ENCODE results near the gene IL17RD.

- CAGE, long polyA plus RNA = no peak
- RRBS = no CpG with 5 or more reads among the region's 25 CpGs
These were observed 88.6 kb upstream of the CACNA2D3 start for GRCh38 chr3:54033634-54034303.

GRCh38 chr3:54243469-54244011 lies 121.2 kb downstream of the CACNA2D3 start:
- CAGE, long polyA plus RNA = no peak
- RRBS = no CpG with 5 or more reads among the region's 8 CpGs

GRCh38 chr3:54660521-54661291 lies 267.2 kb downstream of the LRTM1 start:
- CAGE, long polyA plus RNA = no peak
- RRBS = no CpG with 5 or more reads among the region's 10 CpGs

- CAGE, long polyA plus RNA = no peak
- RRBS = 14% methylated on average over 1 of the region's 24 CpGs
These were observed 4.2 kb downstream of the WNT5A start for GRCh38 chr3:55482905-55483207.

GRCh38 chr3:55484079-55484679 lies 2.9 kb downstream of the WNT5A start:
- CAGE, long polyA plus RNA = no peak
- RRBS = no CpG with 5 or more reads among the region's 24 CpGs

DNA sequence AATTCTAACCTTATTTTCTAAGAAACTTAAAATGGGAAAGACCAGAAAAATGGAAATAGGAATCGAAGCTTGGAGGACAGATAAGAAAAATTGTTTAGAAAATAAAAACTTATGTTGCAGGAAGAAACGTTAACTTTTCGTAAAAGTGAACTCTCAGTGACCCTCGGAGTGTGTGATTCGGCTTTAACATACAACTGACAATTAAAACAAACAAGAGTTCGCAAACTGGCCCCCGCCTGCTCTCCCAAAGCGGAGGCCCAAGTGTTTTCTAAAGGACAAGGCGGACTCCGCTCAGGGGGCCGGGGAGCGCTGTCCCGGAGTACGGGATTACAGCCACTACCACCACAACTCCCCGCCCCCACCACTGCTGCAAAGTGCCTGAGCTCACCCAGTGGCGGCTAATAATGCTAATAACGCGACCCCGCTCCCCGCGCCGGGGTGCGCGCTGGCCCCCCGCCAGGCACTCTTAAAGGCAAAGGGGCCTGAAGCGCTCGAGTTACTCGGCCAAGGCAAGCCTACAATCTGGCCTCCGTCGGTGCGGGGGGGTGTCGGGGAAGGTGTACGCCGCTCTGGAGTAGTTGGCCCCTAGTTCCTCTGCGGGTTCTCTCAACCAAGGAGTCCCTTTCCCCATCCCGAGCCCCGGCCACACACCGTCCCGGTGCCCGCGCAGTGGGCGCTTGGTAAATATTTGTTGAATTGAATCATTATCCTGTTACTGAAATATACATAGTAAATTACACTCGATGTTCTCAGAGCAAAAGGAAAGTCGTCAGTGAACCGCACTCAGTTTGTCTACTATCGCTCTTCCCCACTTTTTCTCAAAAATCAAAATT lies 972 bp downstream of the WNT5A start:
- CAGE, long polyA plus RNA = no peak
- RRBS = 0% methylated on average over 6 of the region's 46 CpGs

GRCh38 chr3:55487767-55488758 lies 957 bp upstream of the WNT5A start:
- CAGE, long polyA plus RNA = no peak
- RRBS = 2% methylated on average over 16 of the region's 79 CpGs

DNA sequence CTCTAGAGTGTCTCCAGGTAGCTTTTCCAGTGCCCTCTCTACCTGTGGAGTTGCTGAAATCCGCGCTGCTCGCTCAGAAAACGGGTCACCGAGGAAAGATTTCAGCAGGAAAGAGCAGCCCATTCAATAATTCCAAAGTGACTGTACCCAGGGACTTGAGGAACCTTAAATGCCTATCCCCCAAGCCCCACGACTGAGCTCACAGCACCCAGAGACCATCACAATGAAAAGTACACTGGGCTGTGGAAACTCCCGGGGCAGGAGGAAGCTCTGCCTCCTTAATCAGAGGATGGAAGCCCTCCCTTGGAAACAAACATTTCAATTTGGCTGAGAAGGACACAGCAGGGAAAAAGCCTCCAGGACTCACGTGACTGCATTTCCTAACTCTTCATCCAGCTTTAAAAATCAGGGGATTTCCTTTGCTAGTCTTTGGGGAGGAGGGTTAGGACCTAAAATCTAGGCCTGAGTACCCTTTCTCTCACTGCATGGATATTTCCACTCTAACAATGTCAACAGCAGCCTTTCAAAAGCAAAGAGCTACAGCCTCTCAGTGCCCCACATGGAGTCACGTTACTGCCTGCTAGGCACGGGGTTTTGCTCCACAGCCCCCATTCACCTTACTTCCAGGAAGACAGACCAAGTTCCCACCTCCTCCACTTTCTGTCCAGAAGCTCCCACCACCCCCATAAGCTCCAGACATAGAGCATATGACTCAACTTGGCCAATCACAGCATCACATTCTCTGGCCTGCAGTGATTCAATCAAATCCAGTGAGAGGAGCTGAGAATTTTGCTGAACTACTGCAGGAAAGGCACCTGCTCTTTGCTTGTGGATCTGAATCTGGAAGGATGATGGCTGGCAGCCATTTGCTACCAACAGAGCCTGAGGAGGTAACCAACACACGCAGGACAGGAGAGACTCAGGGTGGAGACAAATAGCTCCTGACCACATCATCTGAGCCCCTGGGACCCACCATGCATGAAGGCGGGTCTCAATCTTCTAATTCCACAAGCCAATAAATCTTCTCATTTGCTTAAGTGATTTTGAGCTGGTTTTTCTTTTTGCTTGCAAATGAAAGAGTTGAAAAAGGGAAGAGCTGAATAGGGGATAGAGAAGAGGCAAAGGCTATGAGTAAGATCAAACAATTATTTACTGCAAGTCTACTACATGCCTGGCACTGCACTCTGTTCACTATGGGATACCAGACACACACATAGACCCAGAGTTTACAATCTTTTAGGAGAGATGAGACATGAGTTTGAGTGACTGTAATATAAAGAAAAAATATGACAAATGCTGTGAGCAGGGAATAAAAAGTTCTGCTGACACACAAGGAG lies 69.1 kb upstream of the WNT5A start:
- CAGE, long polyA plus RNA = no peak
- RRBS = no CpG with 5 or more reads among the region's 12 CpGs

- CAGE, long polyA plus RNA = no peak
- RRBS = no CpG with 5 or more reads among the region's 1 CpG
These were observed 60.3 kb downstream of the TASOR start for GRCh38 chr3:56622629-56623271.

DNA sequence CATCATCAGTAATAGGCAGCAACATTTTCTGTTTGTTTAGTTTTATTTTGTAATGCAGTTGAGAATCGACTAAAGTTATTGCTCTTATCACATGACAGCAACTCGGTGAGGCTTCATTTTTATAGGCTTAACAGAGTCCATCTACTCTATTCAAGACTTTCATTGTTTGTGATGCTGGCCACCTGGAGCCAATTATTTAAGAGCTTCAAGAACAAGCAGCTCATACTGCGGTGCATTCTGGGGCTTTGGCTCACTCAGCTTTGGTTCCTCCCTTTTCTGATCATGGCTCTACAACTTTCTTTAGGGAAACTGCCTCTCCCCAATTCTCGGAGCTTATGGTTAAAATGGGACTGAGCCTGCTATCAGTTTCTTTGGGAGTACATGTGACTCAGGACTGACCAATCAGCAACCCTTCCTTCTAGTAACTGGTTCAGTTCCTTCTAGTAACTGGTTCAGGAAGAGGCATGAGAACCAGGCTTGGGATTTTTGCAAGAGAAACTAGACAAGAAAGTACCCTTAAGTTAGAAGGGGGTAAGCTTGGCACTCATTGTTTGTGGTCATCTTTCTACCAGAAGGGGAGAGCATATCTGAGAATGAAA lies 23.9 kb upstream of the ARHGEF3 start:
- CAGE, long polyA plus RNA = no peak
- RRBS = no CpG with 5 or more reads among the region's 4 CpGs

GRCh38 chr3:56921895-56922675 lies 120.3 kb upstream of the ARHGEF3 start:
- CAGE, long polyA plus RNA = no peak
- RRBS = no CpG with 5 or more reads among the region's 7 CpGs

DNA sequence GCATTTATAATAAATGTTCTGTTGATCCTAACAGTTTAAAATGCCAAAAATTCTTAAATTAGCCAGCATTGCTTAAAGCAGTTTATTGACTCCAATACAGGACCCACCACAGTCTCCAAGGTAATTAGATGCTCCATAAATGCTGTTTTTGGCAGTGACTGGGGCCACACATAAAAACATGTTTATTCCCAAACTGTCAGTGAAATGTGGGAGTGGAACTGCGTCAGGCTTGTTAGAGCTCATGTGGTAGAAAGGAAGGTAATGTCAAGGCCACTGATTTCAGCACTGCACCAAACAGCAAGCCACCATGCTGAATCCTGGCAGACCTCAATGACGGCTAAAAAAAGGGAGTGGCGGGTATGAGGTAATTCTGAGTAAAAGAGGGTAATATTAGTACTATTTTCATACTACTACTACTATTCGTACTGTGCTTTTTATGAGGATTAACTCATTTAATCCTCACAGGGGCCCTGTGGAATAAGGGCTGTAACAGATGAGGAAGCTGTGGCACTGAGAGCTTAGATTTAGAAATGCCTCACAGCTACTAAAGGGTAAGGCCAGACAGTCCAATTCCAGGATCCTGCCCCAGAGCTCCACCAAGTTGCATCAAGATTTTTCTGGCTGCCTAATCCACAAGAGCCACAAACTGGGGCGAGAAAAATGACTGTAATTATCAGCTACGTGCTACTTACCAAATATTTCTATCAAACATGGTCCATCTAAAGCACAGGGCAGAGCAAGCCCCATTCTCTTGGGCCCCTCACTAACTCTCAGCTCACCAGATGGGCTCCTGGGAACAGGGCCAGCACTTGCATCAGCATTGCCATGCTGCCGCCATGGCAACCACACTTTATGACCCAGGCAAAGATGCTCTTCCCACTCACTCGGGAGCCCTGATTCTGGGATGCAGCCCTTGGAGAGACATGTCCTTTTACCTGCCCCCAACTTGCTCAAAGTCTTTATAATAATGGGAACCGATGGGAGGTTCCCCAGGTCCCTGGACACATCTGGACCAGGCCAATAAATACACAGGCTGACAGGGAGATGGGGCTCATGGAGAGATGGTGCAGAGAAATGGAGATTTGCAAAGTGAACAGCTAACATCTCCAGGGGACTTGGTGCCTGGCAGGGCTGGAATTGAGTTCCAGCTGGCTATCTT lies 83.5 kb upstream of the SPATA12 start:
- CAGE, long polyA plus RNA = no peak
- RRBS = no CpG with 5 or more reads among the region's 9 CpGs

- CAGE, long polyA plus RNA = no peak
- RRBS = no CpG with 5 or more reads among the region's 12 CpGs
These were observed 53.1 kb upstream of the SPATA12 start for GRCh38 chr3:57007208-57007975.

- CAGE, long polyA plus RNA = no peak
- RRBS = no CpG with 5 or more reads among the region's 12 CpGs
These were observed 1.6 kb downstream of the SPATA12 start for GRCh38 chr3:57061886-57062698.

- CAGE, long polyA plus RNA = no peak
- RRBS = no CpG with 5 or more reads among the region's 16 CpGs
These were observed 13.0 kb downstream of the IL17RD start for GRCh38 chr3:57151940-57152741.

- CAGE, long polyA plus RNA = no peak
- RRBS = 3% methylated on average over 20 of the region's 93 CpGs
These were observed at the start of gene IL17RD for GRCh38 chr3:57164740-57165757. TSS of gene IL17RD (minus strand) at chr3:57165353.

DNA sequence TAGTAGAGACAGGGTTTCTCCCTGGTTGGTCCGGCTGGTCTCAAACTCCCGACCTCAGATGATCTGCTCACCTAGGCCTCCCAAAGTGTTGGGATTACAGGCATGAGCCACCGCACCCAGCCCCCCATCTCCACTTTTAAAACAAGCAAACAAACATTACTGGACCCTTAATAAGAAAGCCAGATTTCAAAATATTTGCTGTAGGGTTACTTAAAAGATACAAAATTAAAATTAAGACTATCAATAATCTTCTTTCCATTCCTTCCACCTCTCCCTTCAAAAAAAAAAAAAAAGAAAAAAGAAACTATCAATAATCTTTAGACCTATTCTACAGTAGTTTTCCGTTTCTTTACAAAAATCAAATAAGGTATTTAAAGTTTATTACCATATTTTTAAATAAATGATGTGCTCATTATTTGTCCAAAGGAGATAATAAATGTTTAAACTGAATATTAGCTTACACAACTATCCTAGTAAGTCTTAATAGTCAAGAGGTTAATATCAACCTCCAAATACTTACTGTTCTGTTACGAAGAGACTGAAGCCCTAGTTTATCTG lies 19.0 kb downstream of the PDE12 start:
- CAGE, long polyA plus RNA = no peak
- RRBS = no CpG with 5 or more reads among the region's 5 CpGs

GRCh38 chr3:57709580-57709971 lies 16.7 kb upstream of the DENND6A start:
- CAGE, long polyA plus RNA = no peak
- RRBS = no CpG with 5 or more reads among the region's 2 CpGs

GRCh38 chr3:57814969-57815462 lies 58.9 kb downstream of the SLMAP start:
- CAGE, long polyA plus RNA = no peak
- RRBS = no CpG with 5 or more reads among the region's 6 CpGs

DNA sequence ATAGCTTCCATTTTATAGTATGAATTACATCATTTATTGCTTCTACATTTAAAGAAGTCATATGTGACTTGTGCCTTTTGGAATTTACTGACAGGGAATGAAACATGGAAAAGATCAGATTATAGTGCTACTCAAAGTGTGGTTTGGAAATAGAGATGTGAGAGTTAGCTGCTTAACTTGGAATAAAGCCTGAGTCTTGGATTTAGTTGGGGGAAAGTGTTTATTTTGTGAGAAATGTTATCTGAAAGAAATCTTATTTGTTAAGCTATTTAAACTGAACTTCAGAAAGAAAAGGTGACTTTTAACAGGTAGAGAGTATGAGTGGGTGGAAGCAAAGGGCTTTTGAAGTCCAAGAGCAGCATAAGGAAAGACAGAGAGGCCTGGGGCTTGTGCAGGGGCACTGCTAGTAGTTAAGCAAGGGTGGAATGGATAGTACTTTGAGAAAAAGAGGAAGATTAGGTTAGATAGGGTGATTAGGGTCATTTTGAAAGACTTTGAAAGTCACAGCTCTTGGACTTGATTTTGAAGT lies 60.5 kb downstream of the SLMAP start:
- CAGE, long polyA plus RNA = no peak